Anterior vena cava (tissue), 1 donor: Measurements from ENCODE around the gene DOK6.

DNA sequence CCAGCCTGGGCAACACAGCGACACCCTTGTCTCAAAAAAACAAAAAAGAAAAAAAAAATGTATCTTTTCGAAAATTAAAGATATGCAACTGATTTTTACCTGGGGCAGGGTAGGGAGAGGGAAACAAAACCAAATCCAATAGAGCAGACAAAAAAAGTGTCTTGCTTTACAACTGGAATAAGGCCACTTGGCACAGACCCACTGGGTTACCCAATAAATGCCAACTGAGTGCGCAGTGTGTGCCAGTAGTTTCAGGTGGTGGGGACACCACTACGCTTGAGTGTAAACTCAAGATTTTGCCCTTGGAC lies 16.4 kb downstream of the VPS4B start:
- PRO-cap = no peak

GRCh38 chr18:63416696-63417315 lies 5.5 kb downstream of the VPS4B start:
- PRO-cap = no peak

DNA sequence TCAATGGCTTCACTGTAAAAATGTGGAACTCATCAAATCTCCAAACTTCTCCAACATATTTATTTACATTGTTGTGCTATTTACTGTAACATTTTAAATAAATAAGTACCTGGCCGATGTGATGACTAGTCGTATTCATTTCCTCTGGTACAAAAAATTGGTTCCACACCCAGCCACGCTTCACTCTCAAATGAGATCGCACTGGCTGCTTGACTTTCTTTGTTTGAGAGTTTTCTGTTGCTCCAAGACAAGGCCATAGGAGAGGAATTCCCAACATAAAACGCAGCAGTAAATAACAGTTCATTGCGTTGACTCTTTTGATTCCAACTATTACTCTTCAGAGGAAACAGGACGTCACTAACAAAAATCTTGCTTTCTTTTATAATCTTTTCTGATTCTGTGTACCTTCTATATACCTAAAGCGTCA lies 32.0 kb downstream of the CDH19 start:
- PRO-cap = no peak

GRCh38 chr18:66599351-66599836 lies 4.5 kb downstream of the CDH19 start:
- PRO-cap = no peak

DNA sequence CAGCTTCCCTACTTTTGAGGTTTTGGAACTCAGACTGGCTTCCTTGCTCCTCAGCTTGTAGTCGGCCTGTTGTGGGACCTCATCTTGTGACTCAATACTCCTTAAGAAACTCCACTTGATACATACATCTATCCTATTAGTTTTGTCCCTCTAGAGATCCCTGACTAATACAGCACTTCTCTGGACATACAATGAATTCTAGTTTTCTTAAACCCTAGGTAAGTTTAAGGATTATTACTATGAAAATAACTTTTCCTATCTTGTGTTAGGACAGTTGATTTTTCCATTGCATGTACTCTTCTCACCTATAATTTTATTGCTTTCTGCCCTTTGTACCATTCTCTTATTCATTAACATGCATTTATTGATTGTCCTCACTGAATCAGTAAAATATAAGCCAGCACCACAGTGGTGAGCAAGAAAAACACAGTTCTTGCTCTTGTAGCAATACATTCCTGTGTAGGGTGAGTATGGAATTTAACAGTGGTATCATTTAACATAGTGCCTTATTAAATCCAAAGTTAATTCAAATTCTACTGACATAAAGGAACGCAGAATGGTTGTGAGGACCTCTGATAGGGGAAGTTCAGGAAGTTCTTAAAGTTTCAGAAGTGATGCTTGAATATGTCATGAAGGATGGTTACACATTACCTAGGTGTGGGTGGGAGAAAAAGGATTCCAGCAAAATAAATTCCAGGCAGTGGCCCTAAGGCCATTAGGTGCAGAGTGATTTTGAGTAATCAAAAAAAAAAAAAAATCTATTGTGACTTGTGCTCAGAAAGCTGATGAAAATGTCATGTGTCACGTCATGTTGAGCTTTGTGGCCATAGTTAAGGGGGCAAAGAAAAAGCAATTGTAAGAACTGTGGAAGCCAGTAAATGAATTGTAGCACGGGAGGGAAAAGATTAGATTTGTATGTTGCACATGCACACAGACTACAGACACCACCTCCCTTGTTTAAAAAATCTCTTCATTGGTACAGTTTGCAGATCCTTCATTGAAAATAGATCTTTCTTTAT lies 104.7 kb upstream of the DSEL start:
- PRO-cap = no peak

DNA sequence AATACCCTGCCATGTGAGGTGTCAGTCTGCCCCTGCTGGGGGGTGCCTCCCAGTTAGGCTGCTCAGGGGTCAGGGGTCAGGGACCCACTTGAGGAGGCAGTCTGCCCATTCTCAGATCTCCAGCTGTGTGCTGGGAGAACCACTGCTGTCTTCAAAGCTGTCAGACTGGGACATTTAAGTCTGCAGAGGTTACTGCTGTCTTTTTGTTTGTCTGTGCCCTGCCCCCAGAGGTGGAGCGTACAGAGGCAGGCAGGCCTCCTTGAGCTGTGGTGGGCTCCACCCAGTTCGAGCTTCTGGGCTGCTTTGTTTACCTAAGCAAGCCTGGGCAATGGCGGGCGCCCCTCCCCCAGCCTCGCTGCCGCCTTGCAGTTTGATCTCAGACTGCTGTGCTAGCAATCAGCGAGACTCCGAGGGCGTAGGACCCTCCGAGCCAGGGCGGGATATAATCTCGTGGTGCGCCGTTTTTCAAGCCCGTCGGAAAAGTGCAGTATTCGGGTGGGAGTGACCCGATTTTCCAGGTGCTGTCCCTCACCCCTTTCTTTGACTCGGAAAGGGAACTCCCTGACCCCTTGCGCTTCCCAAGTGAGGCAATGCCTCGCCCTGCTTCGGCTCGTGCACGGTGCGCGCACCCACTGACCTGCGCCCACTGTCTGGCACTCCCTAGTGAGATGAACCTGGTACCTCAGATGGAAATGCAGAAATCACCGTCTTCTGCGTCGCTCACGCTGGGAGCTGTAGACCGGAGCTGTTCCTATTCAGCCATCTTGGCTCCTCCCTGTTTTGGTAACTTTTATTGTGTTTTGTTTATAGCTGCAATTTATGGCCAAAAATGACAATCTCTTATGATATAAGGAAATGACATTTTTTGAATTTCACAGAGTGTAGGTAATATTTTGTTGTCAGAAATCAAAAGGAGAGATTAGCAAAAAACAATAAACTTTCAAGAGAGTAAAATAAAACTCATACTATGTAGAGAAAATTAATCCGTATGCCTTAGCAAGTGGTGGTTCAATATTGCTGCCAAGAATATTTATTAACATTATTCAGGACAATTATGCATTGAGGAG lies 7.5 kb upstream of the CCDC102B start:
- PRO-cap = no peak

- PRO-cap = bidirectional peak, plus-strand start at chr18:69401015, minus-strand start at chr18:69400758
These were observed at the start of gene DOK6 for GRCh38 chr18:69400045-69401227. Gene DOK6 (plus strand): TSS chr18:69400888.

GRCh38 chr18:69401228-69401409 lies 431 bp downstream of the DOK6 start:
- PRO-cap = no peak

- PRO-cap = no peak
These were observed 11.6 kb downstream of the CD226 start for GRCh38 chr18:69936112-69936512.

- PRO-cap = no peak
These were observed 37.5 kb upstream of the RTTN start for GRCh38 chr18:70242926-70243417.

DNA sequence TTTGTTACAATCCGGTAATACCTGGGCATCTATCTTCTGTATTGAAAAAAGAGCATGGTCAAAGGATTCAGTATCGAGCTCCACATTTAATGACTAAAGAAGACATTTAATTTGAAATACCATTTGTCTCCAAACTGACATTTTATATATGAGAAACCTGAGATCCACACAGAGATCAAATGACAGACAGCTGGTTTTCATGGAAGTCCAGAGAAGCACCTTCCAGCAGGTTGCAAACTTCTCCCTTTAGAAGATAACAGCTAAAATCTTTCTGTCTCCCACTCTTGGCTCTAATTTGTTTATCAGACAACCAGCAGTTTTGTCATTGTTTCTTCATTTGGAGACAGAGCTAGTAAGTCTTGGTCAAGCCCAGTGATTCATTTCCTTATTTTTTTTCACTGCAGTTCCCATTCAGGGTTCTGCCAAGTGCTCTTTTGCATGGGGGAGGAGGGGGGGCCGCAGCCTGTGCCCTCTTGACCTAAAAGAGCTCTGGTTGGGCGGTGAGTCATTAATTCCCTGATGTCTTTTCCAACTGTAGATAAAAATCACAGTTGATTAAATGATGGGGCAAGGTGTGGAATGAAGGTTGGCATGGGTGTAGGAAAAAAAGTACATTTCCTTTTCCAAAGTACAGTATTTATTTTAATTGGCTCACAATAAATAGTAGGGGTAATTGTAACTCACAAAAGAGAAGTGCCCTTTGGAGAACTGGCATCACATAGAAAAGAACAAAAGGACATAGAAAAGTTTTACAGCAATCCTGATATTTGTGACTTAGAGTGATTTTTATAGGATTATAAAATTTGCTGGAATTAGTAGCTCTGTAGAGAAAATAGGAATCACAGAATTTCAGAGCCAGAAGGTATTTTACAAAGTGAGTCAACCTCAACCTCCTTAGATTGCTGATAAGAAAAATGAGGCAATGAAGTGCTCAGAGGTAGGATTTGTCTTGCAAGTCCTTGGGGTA lies 133.3 kb downstream of the SOCS6 start:
- PRO-cap = no peak

GRCh38 chr18:70523344-70523755 lies 234.5 kb downstream of the SOCS6 start:
- PRO-cap = no peak

DNA sequence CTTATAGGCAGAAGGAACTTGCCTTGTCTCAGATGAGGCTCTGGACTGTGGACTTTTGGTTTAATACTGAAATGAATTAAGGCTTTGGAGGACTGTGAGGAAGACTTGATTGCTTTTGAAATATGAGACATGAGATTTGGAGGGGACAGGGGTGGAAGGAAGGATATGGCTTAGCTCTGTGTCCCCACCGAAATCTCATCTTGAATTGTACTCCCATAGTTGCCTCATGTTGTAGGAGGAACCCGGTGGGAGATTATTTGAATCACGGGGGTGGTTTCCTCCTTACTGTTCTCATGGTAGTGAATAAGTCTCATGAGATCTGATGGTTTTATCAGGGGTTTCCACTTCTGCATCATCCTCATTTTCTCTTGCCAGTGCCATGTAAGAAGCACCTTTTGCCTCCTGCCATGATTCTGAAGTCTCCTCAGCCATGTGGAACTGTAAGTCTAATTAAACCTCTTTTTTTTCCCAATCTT lies 310.5 kb downstream of the SOCS6 start:
- PRO-cap = no peak

DNA sequence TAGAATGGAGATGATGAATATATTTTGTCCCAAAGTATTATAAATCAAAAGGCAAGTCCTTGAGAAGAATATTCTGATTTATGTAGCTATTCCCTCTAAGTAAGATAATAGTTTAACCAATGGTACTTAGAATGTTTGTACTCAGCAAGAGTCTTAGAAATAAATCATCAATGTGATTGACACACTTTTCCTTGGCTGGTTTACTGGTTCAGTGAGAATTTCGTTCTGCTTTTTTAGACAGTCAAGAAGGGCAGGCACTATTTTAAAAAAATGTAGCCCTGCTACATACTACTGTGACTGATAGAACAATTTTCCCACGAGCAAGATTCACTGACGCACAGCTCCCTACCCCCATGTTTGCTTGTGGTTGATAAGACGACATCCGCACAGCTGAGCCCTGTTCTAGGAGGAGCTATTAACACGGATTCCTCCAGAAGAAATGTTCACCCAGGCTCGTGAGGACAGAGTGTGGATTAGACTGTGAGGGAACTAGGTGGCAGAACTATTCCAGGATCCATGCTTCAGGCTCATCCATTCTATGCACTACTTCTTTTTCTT lies 370.1 kb downstream of the SOCS6 start:
- PRO-cap = no peak

- PRO-cap = no peak
These were observed 530.9 kb downstream of the CBLN2 start for GRCh38 chr18:72013308-72013507.

- PRO-cap = no peak
These were observed 65.2 kb downstream of the FBXO15 start for GRCh38 chr18:74082356-74082849.

GRCh38 chr18:74082987-74083540 lies 64.6 kb downstream of the FBXO15 start:
- PRO-cap = no peak

DNA sequence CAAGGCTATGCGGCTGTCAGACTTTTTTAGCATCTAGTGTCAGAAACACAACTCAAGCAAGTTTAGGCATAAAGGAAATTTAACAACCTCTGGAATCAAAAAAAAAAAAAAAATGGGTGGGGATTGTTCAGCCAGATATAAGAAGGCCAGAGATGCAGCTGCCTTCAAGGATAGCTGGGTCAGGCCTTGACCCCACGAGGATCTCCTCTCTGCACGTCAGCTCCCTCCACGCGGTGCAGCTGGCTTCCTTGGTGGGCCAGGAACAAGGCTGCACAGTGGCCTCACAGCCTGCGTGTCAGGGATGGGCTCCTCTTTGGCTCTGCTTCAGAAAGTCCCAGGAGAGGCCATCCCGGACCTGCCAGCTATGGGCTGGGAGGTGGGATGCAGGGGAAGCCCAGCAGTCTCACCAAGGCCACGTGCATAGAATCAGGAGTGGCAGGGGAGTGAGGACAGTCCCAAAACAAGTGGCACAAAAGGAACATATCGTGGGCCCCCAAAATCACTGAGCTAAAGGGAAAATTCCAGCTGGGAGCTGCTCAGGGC lies 55.5 kb downstream of the TIMM21 start:
- PRO-cap = no peak

DNA sequence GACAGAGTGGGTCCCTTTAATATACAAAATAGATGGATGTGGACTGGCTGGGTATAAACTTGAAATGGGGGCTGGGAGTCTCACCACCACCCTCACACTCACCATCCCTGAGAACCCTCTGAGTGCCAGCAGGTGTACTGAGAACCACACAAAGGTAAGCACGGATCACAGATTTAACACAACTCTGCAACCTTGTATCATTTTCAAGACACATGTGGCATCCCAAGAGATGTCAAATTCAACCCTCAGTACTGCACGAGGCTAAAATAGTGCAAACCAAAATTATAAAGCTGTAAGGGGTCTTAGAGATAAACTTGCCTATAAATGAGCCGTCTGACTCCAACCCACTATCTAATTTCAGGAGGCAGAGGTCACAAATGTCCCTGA lies 68.6 kb downstream of the TIMM21 start:
- PRO-cap = no peak

DNA sequence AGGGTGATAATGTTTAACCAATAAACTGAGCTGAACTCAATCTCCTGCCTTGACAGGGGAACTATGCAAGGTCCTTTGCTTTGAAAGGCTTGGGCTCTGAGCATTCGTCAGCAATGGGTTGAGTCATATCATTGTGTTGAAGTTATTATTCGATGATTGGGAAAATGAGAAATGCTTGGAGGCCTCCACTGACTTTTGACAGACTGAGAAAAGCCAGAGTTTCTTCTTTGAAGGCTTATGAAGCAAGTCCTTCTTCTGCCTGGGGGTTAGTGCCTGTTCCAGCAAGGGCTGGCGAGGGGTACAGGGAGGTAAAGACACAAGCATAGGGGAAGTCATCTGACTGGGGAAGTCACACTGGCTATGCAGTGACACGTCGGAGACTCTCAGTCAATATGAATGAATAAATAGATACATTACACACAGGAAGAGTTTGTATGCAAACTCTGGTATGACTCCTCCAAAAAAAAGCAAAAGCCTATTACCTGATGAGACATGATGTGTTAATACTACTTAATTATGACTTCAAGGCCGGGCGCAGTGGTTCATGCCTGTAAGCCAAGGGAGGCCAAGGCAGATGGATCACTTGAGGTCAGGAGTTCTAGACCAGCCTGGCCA lies 57.1 kb downstream of the CYB5A start:
- PRO-cap = no peak